ENCODE measurements around a stretch of chr10.

DNA sequence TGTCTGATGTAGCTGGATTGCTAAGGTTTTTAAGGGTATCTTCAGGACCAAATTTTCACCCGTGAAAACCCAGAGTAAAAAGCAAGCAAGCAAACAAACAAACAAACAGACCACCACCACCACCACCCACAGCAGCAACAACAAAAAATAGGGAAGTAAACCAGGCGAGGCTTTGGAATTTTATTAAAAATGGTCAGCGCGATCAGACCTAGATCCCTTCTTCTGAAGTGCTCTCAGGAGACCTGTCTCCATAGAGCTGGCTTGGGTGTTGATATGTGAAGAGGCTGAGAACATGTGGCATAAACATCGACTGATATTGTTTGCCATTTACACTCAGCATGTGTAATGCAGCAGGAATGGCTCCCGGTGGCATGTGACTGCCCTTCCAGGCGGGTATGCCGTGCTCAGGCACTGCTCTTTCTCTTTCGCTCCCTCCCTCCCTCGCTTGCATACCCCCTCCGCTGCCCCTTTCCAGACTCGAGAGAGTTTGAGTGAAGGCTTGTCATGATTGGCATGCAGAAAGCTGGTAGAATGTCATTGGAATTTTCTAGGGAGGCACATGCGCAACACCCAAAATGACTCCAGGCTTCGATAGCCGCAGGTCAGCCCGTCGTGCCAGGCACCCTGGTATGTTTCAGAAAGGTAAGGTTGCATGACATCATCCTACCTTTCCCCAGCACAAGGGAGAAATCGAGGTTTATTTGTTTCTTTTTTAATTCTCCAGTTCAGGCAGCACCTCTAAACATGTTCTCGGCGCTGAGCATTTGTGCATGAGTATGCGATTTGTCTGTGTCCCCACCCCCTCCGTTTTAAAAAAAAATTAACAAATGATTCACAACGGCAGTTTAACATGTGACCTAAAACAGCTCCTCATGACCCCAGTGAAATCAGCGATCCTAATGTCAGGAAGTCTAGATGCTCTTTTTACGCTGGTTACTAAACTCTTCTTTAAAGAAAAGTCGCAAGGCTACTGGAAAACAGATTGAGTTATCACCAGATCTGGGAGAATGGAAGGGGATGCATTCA is 107.2 kb upstream of the PDCD4 start:
- PRO-cap, 4 experiments: no peak in any of the 4 experiments
- RAMPAGE, long total RNA, 2 experiments: no peak in any of the 2 experiments

GRCh38 chr10:110793243-110793948 is 78.3 kb upstream of the PDCD4 start:
- PRO-cap, 4 experiments: peak in 4 of 4 experiments; most common plus-strand start chr10:110793596 (in 4); most common minus-strand start chr10:110793583 (in 1)
- RAMPAGE, long total RNA, 2 experiments: no peak in any of the 2 experiments

DNA sequence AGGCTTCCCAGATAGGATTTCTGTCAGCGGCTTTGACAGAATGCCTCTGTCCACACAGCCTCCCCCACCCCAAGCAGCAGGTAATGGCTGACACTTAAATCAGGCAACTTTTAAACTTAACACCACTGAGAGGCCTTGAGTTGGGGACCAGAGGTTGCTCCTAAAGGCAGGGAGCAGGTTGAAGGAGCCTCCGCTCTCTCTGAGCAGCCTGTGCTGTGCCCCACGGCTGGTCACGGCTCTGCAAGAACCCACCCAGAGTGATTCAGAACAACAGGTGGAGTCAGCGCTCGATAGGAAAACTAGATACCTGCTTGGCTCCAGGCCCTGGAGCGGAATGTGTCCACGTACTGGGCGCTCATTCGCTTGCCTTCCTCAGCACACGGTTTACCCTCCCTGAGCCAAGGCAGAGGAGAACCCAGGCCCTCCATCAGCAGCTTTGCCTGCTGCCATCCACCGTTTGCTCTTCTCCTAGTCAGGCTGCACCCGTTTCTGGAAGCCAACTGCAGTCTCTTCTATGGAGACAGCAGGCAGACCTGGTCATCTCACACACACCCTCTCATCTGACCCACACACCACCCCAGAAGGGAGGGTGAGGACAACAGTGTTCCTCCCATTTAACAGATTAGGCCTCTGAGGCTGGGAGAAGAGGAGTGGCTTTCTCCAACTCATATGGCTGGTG is 37.7 kb upstream of the PDCD4 start:
- PRO-cap, 4 experiments: no peak in any of the 4 experiments
- RAMPAGE, long total RNA, 2 experiments: no peak in any of the 2 experiments

DNA sequence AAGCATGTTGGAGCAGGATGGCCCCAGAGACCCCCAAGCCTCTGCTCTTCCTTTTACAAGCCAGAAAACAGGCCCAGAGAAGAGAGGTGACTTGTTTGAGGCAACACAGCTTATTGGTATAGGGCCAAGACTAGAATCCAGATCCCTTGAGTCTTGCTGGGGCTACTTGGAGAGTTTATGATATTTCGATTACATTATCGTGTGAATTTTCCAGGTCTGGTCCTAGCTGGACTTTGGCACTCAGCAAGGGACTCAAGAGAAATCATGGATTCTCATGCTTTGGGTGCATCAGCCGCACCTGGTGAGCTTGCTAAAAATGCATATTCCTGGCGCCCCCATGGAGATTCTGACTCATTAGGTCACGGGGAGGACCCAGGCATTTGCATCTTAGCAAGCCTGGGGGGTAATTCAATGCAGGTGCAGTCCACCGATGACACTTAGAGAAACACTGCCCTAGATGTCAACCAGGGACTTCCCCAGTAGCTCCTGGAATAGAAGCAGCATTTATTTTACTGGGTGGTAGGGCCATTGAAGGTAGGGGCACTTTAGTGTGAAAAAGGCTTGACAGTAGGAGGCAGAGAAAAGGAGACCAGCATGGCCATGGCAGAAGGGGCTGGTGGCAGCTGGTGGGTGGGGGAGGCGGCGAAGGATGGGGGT is 30.0 kb upstream of the PDCD4 start:
- PRO-cap, 4 experiments: no peak in any of the 4 experiments
- RAMPAGE, long total RNA, 2 experiments: no peak in any of the 2 experiments

DNA sequence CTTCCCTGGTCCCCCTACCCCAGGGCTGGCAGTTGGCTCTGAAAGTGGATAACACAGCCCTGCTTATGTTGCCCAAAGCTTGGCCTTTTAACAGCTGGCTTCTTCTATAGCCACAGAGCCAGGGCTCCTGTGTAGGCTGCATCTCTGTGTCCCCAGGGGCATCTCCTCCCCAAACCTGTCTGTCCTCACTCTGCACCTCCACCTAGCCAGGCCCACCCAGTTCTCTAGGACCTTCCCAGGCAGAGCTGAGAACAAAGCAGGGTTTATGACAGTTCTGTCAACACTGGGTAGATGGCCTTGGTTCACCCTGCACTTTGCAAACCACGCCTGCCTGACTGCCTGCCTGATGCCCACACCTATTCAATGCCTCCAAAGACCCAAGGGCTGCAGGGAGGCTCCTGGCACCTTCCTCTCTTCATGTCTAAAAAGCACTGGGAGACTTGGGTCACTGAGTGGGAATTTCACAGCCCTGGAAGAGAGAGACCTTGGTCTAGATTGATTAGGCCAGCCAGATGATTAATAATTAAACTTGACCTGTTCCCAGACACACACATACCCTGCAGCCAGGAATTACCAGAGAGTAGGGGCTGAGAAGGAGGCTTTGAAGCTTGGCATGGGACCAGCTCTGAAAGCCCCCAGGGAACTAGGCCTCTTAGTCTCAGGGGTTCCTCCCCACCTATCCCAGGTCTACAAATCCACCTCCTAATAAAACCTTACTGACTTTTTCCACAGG is 25.9 kb upstream of the PDCD4 start:
- PRO-cap, 4 experiments: peak in 3 of 4 experiments; most common plus-strand start position 566 of the sequence (in 2); most common minus-strand start position 433 of the sequence (in 2)
- RAMPAGE, long total RNA, 2 experiments: no peak in any of the 2 experiments

DNA sequence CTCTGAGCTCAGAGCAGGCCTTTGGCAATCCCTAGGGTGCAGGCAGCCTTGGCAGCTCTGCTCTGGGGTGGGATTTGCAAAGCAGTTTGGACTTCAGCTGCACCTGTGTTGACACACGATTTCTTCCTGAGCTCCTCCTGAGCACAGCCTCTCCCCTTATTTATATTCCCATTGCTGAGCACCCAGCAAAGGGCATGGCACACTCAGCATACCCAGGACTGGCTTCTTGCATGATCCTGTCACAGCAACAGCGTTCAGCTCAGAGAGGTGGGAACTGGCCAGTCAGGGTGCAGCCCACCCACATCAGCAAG is 25.4 kb upstream of the PDCD4 start:
- PRO-cap, 4 experiments: peak in 1 of 4 experiments; most common plus-strand start position 118 of the sequence (in 1); most common minus-strand start position 59 of the sequence (in 1)
- RAMPAGE, long total RNA, 2 experiments: no peak in any of the 2 experiments

DNA sequence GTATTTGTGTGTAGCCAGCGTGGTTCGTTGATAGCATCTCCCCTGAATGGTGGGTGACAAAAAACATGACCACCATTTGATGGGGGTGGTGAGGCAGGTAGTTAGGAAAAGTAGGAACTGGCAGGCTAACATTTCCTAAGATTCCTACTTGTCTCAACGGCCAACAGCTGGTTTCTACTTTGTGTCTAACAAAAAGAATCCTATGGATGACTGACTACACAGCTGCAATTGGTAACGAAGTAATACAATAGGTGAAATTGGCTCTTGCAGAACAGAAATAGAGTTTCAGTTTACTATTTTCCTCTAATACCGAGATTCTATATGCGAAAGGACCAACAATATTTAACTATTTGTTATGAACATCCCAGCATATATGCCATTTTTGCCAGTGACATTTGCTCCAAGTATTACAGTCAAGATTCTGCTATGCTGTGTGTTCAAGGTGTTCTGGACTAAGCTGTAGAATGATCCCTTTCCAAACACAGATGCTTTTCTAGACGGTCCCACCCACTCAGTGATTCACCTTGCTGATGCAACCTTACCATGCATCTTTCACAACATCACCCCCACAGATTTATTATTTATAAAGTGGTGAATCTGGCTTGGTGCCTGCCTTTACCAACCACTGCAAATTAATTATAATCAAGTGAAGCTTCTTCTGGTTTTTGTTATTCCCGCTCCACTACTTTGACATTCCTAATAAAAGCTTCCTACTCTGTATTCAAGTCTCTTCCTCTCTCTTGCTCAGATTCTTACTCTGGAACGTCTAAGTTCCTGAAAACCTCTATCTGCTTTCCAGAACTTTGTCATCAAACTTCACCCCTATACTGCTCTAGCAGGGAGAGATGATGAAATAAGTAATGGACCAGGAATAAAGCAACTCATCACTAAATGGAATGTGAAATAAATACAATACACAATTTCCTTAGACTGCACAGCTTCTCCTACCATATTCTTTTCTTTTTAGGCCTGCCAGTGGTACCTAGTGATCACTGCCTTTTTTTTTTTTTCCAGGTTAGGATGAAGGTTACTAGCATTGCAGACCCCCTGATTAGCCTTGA is 16.7 kb downstream of the BBIP1 start:
- PRO-cap, 4 experiments: peak in 2 of 4 experiments; most common plus-strand start position 678 of the sequence (in 1); most common minus-strand start position 466 of the sequence (in 2)
- RAMPAGE, long total RNA, 2 experiments: no peak in any of the 2 experiments

DNA sequence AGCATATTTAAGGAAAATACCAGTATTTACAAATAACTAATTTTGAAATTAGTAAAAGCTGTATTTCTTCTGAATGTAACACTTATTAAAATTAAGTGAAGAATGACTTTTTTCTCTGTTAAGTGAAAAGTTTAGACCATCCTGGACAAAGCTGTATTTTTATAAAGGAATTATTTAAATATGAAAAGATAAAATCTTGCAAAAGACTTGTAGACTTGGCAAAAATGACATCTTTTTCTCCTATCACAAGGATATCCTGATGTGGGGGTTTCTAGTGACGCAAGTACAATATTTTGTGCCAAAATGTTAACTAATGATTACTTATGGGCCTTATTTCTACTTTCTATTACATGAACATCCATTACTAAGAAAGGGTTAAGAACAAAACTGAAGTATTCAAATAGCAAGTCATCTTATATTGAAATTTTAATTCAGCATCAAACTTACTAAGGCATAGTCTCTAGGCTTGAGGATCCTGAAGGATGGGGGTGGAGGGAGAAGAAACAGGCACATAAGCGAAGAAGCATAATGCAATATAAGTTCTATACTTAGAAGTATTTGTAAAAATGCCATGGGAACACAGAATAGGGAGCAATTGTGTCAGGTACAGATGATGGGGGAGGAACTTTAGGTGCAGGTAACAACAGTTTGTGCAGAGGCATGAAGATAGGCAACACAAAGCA is 10.8 kb downstream of the BBIP1 start:
- PRO-cap, 4 experiments: no peak in any of the 4 experiments
- RAMPAGE, long total RNA, 2 experiments: no peak in any of the 2 experiments

- PRO-cap, 4 experiments: peak in 3 of 4 experiments; most common plus-strand start chr10:110924344 (in 1); most common minus-strand start chr10:110924209 (in 3)
- RAMPAGE, long total RNA, 2 experiments: no peak in any of the 2 experiments
Measured at GRCh38 chr10:110923980-110924626, 4.7 kb downstream of the SHOC2 start.

GRCh38 chr10:112129299-112129671 is 54.3 kb downstream of the GPAM start:
- PRO-cap, 4 experiments: peak in 4 of 4 experiments; most common plus-strand start chr10:112129397 (in 4)
- RAMPAGE, long total RNA, 2 experiments: no peak in any of the 2 experiments

DNA sequence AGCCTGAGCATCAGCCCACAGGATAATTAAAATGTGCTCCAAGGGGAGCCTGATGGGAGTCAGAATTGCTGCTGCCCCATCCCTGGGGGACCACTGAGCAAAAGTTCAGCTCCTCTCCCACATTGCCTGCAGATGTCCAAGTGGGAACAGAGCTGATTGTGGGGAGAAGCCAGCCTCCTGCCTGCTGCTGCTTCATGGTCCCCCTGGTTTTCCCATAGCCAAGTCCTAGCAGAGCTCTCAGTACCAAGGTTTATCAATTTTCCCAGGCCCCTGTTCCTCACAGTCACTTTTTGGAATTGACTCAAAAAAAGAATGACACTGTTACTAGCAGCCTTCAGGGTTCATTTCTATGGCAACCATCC is 25.8 kb upstream of the GPAM start:
- PRO-cap, 4 experiments: no peak in any of the 4 experiments
- RAMPAGE, long total RNA, 2 experiments: no peak in any of the 2 experiments

GRCh38 chr10:112209776-112210120 is 26.2 kb upstream of the GPAM start:
- PRO-cap, 4 experiments: peak in 2 of 4 experiments; most common minus-strand start chr10:112209975 (in 1)
- RAMPAGE, long total RNA, 2 experiments: no peak in any of the 2 experiments

DNA sequence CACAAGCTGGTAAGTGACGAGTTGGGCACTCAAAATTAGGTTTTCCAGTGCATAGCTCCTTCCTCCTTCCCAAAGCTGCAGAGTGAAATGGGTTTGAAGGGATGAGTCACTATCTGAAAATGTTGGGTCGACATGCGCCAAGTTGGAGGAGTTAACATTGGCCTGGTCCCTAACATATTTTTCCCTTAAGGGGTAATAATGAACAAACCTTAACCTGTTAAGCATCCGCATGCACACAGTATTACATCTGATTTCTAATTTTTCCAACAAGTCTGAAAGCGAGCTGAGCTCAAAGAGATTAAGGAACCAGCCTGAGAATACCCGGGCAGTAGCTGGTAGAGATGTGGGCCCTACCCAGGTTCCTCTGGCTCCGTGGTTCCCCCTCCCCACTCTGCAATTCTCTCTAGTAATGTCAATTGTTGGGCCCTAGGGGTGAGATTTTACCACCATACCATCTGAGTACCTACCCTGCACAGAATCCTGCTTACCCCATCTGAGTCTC is 20.6 kb upstream of the TECTB start:
- PRO-cap, 4 experiments: peak in 1 of 4 experiments; most common minus-strand start position 84 of the sequence (in 1)
- RAMPAGE, long total RNA, 2 experiments: no peak in any of the 2 experiments

DNA sequence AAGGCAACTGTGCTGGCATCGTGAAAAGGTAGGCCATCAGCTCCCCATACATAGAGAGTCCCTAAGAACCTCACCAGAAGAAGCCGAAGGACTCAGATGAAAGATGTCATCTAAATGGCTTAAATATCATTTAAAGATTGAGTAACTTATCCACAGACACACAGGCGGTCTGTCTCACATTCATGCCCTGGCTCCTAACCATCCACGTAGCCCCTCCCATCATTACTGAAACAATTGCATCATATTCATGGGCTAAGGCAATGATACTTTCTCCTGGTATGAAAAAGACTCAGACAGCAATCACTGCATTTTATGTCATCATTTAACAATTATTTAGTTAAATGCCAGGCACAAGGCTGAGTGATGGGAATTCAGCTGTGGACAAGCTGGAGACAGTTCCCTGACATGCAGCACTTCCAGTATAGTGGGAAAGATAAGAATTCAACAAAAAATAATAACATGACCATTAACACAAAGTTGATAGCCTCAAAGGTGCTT is 11.2 kb upstream of the TECTB start:
- PRO-cap, 4 experiments: peak in 4 of 4 experiments; most common plus-strand start position 366 of the sequence (in 3); most common minus-strand start position 196 of the sequence (in 4)
- RAMPAGE, long total RNA, 2 experiments: start-site peak on the minus strand in 1 of 2 experiments, centred at position 96 of the sequence, 8 reads per replicate

- PRO-cap, 4 experiments: no peak in any of the 4 experiments
- RAMPAGE, long total RNA, 2 experiments: no peak in any of the 2 experiments
Measured at GRCh38 chr10:112329976-112330878, 43.7 kb upstream of the ACSL5 start.

DNA sequence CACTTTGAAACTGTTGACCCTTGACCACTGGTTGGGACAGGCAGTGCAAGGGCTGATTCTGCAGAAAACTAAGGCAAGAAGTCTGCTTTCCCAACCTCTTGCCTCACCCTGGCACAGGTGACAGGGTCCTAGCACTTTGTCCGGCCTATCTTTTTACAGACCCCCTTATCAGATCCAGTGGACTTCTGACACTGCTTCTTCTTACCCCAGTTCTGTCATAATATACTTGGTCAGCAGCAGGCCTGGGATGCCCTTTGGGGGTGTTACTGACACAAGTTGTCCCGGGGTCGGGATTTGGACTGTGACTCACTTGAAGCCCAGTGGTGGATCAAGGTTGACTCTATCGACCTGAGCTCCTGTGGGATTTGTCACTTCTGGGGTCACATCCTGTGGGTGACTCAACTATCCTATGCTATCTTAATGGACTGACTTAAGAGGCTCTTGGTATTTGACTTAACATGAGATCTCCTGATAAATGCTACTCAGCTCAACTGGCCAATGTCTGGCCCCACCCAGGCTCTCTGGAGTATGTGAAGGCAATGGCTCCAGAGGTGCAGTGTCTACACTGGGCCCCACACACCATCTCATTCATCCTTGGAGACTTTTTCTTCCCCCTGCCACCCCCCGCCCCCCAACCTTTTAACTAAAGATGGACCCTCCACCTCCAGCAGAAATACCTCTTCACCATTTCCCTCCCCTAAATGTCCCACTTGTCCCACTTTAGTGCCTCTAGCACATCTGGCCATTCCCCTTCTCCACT is 6.1 kb downstream of the ACSL5 start:
- PRO-cap, 4 experiments: peak in 1 of 4 experiments; most common minus-strand start position 219 of the sequence (in 1)
- RAMPAGE, long total RNA, 2 experiments: no peak in any of the 2 experiments

- PRO-cap, 4 experiments: no peak in any of the 4 experiments
- RAMPAGE, long total RNA, 2 experiments: no peak in any of the 2 experiments
Measured at GRCh38 chr10:112392927-112393140, 18.9 kb downstream of the ACSL5 start.

DNA sequence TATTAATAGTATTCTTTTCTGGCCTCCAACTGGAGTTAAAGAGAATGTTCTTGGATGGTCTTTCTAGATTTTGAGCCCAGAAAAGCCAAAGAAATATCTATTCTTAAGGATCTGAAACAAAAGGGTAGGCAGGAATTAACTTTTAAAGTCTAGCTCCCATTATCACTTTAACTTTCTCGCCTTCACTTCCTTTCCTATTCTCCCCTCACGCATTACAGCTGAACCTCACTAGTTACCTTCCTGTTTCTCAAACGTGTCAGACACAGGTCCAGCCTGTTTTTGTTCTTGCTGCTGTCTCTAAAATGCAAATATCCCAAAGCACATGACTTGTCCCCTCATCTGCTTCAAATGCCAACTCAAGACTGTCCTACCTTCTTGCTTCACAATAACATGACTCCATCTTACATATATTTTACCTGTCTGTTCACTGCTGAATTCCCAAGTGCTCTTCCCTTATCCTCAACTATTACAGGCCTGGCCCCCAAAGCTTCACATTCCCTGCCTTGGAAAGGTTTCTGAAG is 17.6 kb downstream of the ZDHHC6 start:
- PRO-cap, 4 experiments: no peak in any of the 4 experiments
- RAMPAGE, long total RNA, 2 experiments: no peak in any of the 2 experiments

- PRO-cap, 4 experiments: no peak in any of the 4 experiments
- RAMPAGE, long total RNA, 2 experiments: no peak in any of the 2 experiments
Measured at GRCh38 chr10:112445649-112446645, 767 bp downstream of the ZDHHC6 start.

DNA sequence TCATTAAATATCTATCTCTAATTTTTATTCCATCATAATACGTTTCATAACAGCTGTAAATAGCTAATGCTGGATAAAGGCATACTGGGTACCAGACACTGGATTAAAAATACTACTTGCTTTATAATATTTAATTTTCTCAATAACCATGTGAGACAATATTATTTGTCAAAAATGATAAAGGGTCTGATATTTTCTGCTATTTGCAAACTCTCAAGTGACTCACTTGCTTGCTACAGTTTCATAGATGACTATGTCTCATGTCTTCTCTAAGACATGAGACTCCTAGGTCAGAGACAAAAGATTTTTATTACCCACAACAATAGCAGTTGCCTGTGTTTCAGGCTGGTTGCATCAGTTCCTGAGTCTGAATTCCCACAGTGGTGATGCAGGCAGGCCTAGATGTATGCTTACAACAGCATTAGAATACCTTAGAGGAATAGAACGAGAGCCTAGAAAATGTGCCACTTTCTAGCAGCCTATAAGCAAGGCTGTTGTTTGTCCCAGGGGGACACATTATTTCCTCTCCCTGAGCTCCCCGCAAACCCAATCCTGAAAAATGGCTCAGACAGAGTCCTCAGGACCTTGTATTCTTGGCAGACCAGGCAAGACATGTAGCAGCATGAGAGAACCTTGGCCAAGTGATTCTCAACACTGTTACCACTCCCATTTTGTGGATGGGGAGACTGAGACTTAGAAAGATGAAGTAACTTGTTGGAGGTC is 13.9 kb downstream of the VTI1A start:
- PRO-cap, 4 experiments: no peak in any of the 4 experiments
- RAMPAGE, long total RNA, 2 experiments: no peak in any of the 2 experiments